Colon Carcinoma Metastatic in the Brain (tissue), 2 donors: ENCODE results near the genes HOXB7, PRAC1 and UBE2Z.

DNA sequence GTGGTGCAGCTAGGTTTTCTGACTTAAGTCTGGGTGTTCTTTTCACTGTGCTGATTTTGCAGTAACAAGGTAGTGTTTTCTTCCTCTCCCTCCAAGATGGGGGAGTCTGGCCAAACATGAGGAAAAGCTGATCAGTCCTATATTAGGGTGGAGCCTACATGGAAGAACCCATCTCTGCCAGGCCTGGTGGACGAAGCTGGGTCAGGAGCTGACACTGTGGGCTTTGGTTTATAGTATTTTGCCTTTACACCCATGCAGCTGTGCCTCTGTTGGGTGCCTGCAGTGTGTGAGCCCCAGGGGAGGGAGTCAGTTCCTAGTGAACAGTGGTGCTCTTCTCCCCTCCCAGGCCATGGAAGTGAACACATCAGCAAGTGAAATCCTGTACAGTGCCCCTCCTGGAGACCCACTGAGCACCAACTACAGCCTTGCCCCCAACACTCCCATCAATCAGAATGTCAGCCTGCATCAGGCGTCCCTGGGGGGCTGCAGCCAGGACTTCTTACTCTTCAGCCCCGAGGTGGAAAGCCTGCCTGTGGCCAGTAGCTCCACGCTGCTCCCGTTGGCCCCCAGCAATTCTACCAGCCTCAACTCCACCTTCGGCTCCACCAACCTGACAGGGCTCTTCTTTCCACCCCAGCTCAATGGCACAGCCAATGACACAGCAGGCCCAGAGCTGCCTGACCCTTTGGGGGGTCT lies 9.9 kb downstream of the NFE2L1 start:
- PRO-cap, 2 experiments: no peak in any of the 2 experiments

DNA sequence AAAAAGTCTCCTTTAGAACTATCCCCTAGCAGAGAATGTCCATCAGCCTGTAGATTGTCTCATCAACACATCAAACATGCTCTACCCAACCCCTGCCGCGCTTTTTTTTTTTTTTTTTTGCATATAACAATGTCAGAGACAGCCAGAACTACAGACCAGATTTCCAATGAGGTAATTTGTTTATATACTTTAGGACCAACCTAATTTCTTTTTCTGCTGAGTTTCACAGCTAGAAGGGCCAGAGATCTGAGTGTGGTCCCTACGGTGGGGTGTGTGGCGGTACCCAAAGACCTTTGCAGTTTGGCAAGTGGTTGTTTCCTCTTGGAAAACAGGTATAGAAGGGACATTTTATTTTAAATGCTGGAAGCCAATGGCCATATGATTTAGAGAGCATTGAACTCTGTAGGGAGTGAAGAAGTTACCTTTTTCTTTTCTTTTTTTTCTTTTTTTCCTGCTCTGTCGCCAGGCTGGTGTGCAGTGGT lies 22.8 kb downstream of the SNX11 start:
- PRO-cap, 2 experiments: no peak in any of the 2 experiments

GRCh38 chr17:48162816-48163671 lies 55.5 kb downstream of the SNX11 start:
- PRO-cap, 2 experiments: no peak in any of the 2 experiments

- PRO-cap, 2 experiments: no peak in any of the 2 experiments
These were observed 134.5 kb downstream of the SKAP1 start for GRCh38 chr17:48295391-48296057.

- PRO-cap, 2 experiments: no peak in any of the 2 experiments
These were observed 10.7 kb upstream of the SKAP1 start for GRCh38 chr17:48440707-48441203.

GRCh38 chr17:48472393-48472732 lies 42.3 kb upstream of the SKAP1 start:
- PRO-cap, 2 experiments: no peak in any of the 2 experiments

DNA sequence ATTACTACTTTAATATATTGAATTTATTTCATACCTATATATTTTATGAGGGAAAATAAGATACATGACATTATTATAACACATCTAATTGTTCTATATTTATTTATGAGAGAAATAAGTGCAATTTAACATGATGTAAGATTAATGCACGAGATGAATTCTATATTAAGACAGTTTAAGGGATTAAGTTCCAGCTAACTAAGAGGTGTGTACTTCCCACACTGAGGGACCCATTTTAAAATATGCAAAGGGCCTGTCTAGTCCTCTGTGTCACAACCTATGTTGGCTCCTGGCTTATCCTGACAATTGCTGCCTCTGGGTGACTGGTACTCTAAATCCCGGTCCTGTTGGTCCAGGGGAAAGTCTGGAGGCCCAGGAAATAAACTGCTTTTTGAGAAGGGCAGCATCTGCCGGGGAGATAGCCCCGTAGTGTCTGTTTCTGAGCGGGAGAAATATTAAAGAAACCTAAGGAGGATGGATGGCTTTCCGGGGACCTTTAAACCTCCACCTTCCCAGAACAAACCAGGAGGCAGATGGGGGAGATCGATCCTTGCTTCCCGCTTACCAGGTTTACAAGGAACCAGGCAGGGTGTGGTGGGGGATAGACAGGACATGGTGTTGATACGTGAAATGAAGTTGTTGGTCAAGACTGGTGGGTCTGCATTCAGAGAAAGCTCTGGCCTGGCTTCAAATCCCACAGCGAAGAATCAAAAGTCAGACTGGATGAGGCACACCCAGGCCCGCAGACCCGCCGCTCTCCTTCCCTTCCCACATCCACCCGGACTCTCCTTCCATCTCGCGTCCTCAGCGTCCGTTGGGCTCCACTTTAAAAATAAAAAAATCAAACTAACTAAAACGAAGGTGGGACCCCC lies 3.9 kb downstream of the HOXB2 start:
- PRO-cap, 2 experiments: no peak in any of the 2 experiments

DNA sequence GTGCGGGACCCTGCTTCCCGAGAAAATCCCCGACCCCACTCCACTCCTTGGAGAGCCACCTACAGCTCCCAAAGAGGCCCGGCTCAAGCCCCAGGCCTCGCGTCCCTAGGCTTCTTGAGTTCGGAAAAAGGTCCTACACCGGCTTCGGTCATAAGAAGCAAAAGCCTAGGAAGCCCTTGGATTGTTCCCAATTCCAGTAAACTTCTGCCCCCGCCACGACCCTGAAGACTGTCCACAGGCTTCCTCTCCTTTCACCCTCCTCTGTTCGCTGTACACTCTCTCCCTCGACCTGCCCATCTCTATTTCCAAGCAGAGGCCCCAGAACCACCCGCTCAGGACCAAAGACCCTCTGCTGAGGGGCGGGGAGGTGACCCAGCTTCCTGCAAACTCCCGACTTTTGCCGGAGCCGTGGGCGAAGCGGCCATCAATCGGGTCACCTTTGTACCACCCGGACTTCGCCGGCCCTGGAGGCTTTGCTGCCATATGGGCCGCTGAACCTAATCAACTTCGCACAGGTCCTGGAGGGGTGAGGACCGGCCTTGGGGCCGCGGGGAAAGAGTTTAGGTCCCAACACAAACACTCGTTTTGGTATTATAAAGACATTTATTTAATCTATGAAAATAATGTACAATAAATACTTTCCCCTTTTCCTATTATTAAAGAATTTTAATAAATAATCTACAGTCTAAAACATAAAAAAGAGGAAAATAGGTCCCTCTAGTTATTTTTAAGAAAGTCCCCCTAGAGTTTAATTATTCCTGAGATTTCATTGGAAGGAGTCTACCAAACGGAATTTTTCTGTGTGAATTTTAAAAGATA lies 2.6 kb downstream of the HOXB2 start:
- PRO-cap, 2 experiments: no peak in any of the 2 experiments

DNA sequence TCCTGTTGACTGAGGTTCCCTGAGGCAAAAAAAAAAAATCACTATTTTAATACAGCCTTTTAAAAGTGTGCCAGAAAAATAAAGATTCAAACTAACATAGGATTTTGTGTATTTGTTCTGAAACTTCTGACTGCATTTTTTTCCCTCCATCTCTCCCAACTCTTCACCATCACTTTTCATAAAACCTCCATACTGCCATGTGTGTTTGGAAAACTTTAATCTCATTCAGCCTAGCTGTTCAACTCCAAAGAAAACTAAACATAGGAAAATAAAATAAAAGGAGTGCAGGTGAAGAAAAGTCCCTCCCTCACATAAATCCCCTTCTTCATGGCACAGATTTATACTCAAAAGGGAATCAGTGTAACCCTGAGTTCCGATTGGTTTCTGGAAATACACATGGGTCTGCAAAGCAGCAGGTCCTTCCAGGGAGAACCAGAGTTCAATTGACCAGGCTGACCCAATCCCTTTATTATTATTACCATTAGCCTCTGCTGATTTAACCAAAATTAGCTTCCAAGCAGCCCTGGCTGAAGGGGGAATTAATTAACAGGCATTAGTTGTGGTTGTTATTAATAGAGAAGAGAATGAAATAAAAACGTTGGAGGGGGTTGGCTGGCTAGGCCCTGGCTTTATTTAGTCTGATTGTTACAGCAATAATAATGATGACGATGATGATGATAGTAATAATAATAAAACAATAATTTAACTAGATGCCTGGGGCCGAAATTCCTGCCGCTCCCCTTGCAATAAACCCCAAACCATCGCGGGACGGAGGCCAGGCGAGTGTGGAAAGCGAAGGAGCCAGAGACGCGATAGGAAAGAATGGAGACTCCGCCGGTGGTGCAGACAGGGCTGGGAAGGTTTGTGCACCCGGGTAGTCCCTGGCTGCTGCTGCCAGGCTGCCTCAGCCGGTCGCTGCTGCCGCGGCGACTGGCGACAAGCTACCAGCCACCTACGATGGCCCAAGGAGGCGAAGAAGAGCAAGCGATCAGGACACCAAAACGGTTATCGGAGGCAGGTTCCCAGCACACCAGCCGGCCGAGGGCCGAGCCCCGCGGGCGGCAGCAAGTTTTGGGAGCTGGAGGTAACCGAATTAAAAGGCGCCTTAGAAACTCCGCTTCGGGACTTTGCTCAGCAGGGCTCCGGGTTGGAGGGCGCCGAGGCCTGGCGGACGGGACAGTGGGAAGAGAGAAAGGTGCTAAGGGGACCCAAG lies 9.2 kb upstream of the HOXB2 start:
- PRO-cap, 2 experiments: no peak in any of the 2 experiments

GRCh38 chr17:48588407-48589148 lies 1.5 kb downstream of the HOXB3 start:
- PRO-cap, 2 experiments: no peak in any of the 2 experiments

- PRO-cap, 2 experiments: no peak in any of the 2 experiments
These were observed 924 bp downstream of the HOXB7 start for GRCh38 chr17:48610024-48610161.

DNA sequence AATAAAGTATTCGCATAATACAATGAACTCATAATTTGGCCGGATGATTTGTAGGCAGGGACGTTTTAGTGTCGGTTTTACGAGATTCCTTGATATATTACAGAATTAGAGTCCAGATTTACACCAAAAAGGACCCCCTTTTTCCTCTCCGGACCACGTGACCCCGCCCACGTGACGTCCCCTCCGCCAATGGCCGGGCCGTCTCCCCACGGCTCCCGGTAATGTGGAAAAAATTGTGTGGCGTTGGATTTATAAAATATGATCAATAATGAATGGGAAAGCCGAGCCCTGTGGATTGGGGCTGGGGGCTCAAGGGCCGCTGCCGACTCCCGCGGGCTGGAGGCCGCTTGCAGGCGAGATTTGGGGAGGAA lies at the start of gene HOXB7:
HOXB7 (minus strand) TSS at position 131 of the 371 bp plus-strand sequence.
- PRO-cap, 2 experiments: peak in 1 of 2 experiments; most common minus-strand start position 91 of the sequence (in 1)

GRCh38 chr17:48628264-48628568 lies 2.1 kb upstream of the HOXB9 start:
- PRO-cap, 2 experiments: peak in 1 of 2 experiments; most common minus-strand start chr17:48628413 (in 1)

GRCh38 chr17:48637827-48638275 lies 11.7 kb upstream of the HOXB9 start:
- PRO-cap, 2 experiments: peak in 2 of 2 experiments; most common plus-strand start chr17:48638139 (in 2); most common minus-strand start chr17:48637993 (in 2)

- PRO-cap, 2 experiments: peak in 2 of 2 experiments; most common plus-strand start chr17:48639505 (in 2); most common minus-strand start chr17:48639321 (in 2)
These were observed 13.0 kb upstream of the HOXB9 start for GRCh38 chr17:48639129-48639626.

DNA sequence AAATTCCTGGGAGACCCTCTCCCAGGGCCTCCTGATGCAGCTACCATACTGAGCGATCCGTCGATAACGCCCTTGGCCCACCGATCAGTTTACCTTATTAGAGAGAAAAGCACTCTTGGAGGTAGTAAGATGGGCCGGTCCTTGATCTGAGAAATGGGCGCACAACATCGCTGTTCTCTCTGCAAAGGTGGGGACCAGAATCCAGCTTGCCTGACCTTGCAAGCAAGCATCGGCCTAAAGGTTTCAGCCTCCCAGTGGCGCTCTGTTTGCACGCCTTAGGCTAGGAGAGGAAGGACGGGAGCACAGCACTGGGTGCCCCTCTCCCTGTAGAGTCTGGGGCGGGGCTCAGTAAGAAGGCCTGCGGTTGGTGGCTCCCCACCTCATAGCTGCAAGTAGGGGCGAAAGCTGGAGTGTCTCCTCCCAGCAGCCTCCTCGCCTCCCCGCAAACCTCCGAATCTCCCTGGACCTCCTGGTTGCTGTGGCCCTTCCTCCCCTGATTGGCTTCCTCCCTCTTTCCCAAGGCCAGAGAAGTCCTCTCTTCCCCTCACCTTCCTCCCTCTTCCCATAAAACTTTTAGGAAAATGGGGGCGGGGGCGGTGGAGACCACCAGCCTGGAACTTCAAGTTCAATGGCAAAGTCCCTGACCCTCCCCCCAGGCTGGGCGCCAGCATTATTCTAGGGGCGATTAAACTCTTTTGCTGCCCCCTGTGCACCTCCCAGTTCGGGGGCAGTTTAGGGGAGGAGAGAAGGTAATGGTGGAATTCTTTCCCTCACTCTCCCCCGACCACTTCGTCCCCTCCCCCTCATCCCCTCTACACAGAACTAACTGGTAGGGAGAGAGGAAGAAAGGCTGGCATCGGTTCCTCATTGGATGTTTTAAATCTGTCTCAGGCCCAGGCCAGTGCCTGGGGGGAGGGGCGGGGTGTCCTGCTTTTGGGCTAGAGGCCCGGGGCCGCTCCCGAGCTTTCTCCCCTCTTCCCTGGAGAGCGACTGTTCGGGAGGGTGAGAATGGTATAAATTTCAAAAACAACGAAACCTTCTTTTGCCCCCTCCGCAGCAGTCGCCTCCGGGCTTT lies at the start of gene PRAC1:
PRAC1 (minus strand) TSS at position 294 of the 1,075 bp plus-strand sequence.
- PRO-cap, 2 experiments: no peak in any of the 2 experiments

DNA sequence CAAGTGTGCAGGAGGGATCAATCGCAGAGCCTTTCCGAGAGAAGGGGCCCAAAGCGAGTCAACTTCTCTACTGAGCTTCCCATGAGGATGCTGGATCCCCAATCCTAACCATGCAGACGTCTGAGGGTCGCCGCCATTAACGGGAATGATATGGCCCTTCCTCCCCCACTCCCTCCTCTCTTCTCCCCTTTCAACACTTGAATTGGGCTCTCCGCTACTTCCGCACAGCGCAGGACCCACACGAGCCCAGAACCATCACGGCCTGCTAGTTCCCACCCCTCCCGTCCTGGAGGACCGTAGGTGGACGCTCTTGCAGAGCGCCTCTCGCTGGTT lies 226 bp upstream of the UBE2Z start:
- PRO-cap, 2 experiments: peak in 2 of 2 experiments; most common minus-strand start position 288 of the sequence (in 2)

DNA sequence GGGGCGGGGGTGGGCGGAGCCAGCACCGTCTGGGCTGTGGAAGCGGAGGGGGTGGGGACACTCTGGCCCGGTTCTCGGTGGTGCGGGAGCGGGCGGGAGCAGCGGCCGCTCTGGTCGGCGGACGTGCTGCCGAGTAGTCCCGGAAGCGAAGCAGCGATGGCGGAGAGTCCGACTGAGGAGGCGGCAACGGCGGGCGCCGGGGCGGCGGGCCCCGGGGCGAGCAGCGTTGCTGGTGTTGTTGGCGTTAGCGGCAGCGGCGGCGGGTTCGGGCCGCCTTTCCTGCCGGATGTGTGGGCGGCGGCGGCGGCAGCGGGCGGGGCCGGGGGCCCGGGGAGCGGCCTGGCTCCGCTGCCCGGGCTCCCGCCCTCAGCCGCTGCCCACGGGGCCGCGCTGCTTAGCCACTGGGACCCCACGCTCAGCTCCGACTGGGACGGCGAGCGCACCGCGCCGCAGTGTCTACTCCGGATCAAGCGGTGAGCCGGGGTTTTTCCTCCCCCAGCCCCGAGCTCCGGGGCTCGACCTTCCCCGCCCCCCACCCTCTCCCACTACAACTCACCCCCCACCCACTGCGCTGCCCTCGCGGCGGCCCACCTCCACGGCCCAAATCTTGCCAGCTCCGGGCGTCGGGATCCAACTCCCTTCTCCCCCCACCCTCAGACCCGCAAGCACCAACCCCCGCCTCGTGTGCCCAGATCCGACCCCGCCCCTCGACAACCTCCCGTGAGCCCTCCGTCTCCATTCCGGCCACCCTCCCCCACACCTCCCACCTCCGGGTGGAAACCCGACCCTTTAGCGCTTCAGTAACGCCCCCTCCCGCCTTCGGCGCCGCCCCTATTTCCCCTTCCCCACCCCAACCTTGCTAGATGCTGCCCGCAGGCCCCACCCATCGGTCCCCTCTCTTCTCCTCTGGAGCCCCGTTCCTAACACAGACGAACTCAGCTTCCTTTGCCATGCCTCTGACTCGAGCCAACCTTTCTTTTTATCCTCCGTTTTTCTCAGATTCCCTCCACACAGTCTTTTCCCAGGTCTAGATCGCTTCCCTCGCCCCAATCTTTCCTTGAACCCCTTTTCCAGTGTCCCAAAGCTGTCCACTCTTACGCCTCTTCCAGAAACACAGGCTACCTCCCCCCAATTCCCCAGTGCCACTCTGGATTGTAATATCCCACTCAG lies at the start of gene UBE2Z:
UBE2Z (plus strand) TSS at position 60 of the 1,170 bp plus-strand sequence.
- PRO-cap, 2 experiments: peak in 2 of 2 experiments; most common plus-strand start position 136 of the sequence (in 2); most common minus-strand start position 281 of the sequence (in 2)

DNA sequence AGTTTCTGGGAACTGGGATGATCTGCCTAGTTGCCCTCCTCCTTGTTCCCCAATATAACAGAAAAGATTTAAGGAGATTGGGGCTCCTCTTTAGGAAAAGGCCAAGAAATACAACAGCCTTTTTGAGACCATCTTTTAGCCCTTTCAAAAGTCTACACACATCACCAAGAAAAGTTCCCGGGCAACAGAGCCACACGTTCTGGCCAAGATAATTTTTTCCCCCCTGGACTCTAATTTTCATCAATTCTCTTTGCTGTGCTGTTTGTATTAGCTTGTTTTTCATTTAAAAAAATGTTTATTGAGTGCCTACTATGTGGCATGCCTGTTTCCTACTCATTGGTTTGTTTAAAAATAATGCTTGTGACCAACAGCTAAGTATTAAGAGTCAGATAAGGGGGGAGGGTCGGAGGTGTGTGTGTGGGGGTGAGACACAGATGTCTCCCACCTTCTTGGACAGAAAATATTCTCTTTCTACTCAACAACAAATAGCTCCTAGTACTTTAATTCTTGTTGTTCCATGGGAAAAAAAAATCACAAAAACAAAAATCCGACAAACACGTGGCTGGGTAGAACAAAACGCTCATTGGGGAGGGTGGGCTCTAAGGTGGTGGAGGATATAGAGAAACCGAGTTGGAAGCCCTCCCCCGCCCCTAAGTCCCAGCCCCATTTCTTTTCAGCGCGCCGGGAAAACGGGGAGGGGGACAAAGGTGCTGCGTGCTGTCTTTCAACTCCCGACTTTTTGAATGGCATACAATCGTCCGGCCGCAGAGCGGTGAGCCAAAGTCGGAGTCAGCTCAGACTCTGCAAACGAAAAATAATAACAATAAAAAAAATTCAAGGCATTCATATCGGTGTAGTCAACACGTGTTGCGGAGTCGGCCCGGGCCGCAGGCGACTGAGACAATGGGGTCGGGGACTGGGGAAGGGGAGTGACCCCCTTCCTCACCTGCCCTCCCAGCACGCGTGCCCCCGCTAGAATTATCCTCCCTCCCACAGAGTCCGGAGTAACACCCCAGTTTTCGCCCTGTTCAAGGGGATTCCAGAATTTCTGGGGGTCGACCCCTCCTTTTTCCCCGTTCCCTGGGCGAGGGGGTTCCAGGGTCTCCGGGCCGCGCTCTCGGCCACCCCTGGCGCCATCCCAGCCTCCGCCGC lies 2.0 kb upstream of the IGF2BP1 start:
- PRO-cap, 2 experiments: no peak in any of the 2 experiments

- PRO-cap, 2 experiments: no peak in any of the 2 experiments
These were observed 16.0 kb downstream of the IGF2BP1 start for GRCh38 chr17:49013176-49013619.